Metastatic Liver Carcinoma in the Lung (tissue), 2 donors: ENCODE measurements around a stretch of chr3.

DNA sequence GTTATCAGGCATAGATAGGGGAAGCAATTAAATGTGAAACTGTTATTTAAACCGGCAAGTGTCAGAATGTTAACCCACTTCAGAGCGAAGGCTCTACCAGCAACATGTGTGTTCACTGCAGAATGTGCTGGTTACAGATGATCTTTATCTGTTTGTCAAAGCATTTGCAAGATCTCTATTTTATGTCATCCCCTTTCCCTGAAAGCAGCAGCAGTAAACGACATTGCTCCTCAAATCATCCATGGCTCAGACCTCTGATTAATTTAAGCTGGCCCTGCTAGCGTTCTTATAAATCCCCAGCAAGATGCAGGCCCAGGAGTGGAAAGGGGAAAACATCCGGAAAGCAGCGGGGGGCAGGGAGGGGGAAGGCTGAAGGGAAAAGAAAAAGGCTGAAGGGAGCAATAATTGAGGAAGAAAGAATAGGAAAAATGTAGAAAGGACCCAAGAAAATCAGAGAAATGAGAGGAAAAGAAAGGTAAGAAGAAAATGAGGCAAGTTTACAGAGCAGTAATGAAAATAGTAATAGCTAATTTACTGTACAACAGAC, 58.0 kb upstream of the TSEN2 start:
- PRO-cap, 2 experiments = no peak in any of the 2 experiments

DNA sequence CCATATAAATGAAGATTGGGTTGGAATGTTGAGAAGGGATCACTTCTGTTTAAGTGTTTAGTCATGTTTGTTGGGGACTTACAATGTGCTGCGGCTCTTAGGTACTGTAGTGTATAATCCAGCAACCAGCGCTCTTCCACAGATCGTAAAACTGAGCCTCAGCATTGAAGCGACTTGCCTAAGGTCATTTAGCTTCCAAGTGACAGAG, 1.8 kb downstream of the MKRN2 start:
- PRO-cap, 2 experiments = no peak in any of the 2 experiments

GRCh38 chr3:12594734-12595314, 37.9 kb downstream of the MKRN2 start:
- PRO-cap, 2 experiments = no peak in any of the 2 experiments

DNA sequence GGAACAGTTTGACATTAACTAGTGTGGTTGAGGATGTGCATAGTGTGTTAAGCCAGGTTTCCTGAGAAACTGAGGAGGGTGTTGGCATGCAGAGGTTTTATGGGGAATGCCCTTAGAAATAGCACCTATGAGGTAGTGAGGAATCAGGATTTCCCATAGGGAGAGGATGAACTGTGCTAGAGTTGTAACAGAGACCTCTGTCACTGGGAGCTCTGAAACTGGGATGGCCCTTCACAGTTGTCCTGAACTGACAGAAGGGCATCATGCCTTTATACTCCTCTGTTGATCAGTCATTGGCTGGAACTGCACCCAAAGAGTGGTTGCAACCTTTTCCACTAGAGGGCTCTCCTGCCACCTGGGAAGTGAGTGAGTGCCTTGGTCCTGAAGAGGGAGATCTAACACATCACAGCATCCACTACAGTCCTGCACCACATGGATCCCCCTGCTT, 42.4 kb upstream of the RAF1 start:
- PRO-cap, 2 experiments = no peak in any of the 2 experiments

- PRO-cap, 2 experiments = no peak in any of the 2 experiments
Measured at GRCh38 chr3:12729228-12729747, 29.8 kb downstream of the TMEM40 start.

GRCh38 chr3:12782392-12782914, 14.0 kb upstream of the CAND2 start:
- PRO-cap, 2 experiments = no peak in any of the 2 experiments

- PRO-cap, 2 experiments = no peak in any of the 2 experiments
Measured at GRCh38 chr3:12798450-12799072, 2.1 kb downstream of the CAND2 start.

GRCh38 chr3:12840520-12841417, 596 bp downstream of the RPL32 start:
- PRO-cap, 2 experiments = peak in 1 of 2 experiments; most common plus-strand start chr3:12841088 (in 1)

DNA sequence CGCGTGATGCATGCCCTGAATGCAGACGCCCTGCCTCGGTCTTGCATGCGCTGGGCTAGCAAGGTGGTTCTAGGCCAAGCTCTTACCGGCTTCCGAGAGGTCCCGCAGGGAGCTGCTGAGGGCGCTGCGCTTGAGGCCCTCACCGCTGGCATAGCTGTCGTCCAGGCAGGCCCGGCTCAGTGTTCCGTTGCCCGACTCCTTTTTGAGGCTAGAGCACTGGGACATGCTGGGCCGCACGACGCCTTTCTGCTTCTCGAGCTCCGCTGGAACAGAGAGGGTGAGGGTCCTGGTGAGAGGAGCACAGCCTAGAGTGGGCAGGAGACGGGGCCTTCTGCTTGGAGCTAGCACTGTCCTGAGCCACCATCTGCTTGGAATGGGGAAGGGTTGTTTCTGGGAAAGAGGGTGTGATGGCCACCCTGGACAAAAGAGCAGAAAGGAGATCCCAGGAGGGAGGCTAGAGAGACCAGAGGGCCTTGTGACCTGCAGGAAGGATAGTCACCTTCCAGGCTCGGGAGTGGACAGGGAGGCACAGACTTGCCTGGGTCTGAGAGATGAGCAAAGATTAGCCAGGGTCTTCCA, 67.0 kb upstream of the RPL32 start:
- PRO-cap, 2 experiments = no peak in any of the 2 experiments

GRCh38 chr3:12935697-12936764, 94.7 kb upstream of the RPL32 start:
- PRO-cap, 2 experiments = no peak in any of the 2 experiments

- PRO-cap, 2 experiments = no peak in any of the 2 experiments
Measured at GRCh38 chr3:12943723-12944128, 102.4 kb upstream of the RPL32 start.

- PRO-cap, 2 experiments = no peak in any of the 2 experiments
Measured at GRCh38 chr3:12954780-12955480, 113.6 kb upstream of the RPL32 start.

DNA sequence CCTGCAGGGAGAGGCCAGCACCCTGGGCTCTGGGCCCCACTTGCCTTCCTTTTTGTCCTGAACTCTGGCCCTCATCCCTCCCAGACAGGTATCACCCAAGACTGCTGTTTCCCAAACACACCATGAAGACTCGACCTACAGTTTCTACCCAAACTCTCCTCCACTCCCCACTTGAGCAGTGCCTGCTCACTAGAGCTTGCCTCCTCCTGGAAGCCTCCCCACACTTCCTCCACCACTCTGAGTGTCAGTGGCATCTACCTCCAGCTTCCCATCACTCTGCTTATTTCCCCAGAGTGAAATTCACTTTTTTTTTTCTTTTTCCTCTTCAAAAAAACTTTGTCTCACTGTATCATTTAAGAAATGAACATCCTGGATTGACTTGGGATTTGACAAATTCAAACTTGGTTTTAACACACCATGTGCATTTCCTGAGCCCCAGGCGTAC, 62.4 kb downstream of the IQSEC1 start:
- PRO-cap, 2 experiments = no peak in any of the 2 experiments

GRCh38 chr3:13019097-13020440, 53.7 kb downstream of the IQSEC1 start:
- PRO-cap, 2 experiments = peak in 1 of 2 experiments; most common minus-strand start chr3:13019459 (in 1)

DNA sequence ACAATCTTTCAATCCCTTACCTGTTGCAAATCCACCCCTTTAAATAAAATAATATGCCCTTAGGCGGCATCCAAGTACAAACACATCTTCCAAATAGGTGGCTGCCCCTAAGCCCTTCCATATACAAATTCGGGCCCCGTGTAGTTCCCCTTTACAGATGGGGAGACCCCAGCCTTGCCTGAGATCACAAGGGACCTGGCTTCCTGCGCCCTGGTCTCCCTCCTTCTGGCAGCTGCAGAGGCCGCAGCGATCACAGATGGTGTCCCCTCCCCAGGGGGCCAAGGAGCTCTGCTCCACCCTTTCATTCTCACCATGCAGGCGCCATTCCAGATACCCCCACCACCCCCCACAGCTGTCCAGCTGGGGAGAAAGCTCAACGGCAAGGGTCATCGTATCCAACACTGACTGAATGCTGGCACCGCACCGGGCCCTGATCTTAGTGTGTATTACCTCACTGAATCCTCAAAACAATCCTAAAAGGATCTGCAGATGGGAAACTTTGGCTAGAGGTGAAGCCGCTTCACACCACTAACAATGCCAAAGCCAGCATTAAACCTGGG, 52.1 kb downstream of the IQSEC1 start:
- PRO-cap, 2 experiments = no peak in any of the 2 experiments

DNA sequence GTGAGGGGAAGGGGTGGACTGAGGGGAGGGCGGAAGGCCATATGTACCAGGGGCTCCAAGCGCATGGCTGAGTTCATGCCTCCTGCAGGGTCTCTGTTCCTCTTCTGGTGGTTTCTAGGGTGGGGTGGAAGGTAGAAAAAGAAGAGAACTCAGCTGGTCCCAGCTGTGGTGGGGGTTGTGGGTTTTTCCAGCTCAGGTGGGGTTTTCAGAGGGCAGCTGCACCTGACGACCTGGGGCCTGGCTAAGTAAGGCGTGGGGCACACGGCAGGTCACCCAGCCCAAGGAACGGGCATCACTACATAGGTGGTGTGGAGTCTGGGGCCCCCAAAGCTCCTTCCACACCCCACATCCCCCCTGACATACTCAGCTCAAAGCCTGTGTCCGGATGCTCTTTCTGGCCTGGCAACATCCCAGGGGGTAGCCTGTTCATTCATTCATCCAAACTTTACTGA, 10.8 kb upstream of the IQSEC1 start:
- PRO-cap, 2 experiments = no peak in any of the 2 experiments

DNA sequence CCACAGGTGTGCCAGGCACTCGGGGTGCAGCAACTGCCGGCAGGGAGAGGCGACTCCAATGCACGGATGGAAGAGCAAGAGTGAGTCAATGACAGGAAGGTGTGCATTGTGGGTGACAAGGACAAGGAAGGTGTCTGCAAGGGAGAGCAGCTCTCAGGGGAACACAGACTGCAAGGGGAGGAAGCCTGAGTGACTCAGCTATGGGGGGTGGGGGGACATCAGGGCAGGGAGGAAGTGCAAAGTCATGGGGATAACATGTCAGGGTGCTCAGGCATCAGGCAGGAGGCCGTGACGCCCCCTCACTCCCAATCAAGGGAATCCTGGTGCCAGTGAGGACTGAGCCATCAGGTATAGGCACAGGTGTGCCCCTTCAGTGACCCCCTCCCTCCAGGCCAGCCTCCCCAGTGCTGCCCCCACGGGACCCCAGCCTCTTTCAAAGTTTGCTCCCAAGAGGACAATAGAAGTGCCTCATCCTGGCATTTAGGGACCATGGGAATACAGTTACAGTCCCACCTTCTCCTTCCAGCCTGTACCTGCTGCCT, 67.3 kb downstream of the NUP210 start:
- PRO-cap, 2 experiments = no peak in any of the 2 experiments

GRCh38 chr3:13470743-13471527, 9.2 kb upstream of the HDAC11 start:
- PRO-cap, 2 experiments = peak in 1 of 2 experiments; most common plus-strand start chr3:13471089 (in 1)

GRCh38 chr3:13478011-13478545, 2.0 kb upstream of the HDAC11 start:
- PRO-cap, 2 experiments = no peak in any of the 2 experiments

DNA sequence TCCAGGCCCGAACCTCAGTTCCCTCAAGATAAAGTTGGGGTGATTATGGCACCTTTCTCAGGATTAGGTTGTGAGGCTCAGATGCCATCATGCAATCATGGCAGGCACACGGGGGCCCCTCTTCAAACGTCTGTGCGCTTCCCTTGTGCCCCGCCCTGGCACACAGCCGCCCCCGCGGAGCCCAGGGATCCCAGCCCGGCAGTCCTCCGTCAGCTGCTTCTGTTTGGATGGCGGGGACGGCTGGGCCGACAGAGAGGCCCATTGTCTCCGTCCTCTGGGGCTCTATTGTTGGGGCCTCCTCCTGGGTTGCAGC, 864 bp upstream of the HDAC11 start:
- PRO-cap, 2 experiments = peak in 2 of 2 experiments; most common plus-strand start position 216 of the sequence (in 1)